ENCODE measurements around a stretch of chr18.

DNA sequence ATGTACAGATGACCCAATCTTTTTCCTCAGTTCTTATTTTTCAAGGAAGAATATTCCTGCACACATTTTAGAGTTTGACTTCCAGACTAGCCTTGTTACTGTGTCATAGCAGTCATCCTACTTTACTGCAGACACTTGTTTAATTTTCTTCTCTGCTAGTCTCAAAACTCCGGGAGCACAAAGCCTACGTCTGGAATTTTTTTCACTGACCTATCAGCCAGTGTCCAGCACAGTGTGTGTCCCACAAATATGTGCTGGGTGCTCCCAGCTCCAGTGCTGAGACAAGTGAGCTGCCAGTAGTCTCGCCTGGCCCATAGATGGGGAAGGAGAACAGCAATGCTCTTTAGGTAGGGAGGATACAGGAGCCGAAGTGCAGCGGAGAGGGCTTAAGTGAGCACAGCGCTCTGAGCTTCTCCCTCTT, 33.9 kb downstream of the ARHGAP28 start:
- PRO-cap: no peak

DNA sequence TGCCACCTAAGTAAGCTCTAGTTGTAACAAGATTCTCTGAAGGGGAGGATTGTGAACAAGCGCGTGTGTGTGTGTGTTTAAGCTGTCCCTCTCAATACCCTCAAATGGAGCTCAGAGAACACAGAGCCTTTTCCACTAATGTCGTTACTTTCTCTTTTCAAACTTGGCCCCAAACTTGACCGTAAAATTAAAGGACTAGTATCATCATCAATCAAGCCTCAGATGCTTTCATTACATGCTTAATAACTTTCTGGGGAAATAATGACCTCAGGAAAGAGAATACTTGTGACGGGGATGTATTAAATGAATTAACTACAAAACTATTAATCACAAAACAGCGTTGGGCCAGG, 155.8 kb downstream of the ARHGAP28 start:
- PRO-cap: no peak

- PRO-cap: no peak
Measured at GRCh38 chr18:7116129-7116767, 1.3 kb downstream of the LAMA1 start.

- PRO-cap: no peak
Measured at GRCh38 chr18:7127859-7128429, 10.3 kb upstream of the LAMA1 start.

- PRO-cap: no peak
Measured at GRCh38 chr18:7460440-7460662, 106.8 kb upstream of the PTPRM start.

GRCh38 chr18:7822495-7823070, 255.5 kb downstream of the PTPRM start:
- PRO-cap: no peak

- PRO-cap: no peak
Measured at GRCh38 chr18:7946449-7947294, 379.6 kb downstream of the PTPRM start.

DNA sequence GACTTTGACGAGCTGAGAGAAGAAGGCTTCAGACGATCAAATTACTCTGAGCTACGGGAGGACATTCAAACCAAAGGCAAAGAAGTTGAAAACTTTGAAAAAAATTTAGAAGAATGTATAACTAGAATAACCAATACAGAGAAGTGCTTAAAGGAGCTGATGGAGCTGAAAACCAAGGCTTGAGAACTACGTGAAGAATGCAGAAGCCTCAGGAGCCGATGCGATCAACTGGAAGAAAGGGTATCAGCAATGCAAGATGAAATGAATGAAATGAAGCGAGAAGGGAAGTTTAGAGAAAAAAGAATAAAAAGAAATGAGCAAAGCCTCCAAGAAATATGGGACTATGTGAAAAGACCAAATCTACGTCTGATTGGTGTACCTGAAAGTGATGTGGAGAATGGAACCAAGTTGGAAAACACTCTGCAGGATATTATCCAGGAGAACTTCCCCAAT, 400.4 kb downstream of the PTPRM start:
- PRO-cap: no peak

DNA sequence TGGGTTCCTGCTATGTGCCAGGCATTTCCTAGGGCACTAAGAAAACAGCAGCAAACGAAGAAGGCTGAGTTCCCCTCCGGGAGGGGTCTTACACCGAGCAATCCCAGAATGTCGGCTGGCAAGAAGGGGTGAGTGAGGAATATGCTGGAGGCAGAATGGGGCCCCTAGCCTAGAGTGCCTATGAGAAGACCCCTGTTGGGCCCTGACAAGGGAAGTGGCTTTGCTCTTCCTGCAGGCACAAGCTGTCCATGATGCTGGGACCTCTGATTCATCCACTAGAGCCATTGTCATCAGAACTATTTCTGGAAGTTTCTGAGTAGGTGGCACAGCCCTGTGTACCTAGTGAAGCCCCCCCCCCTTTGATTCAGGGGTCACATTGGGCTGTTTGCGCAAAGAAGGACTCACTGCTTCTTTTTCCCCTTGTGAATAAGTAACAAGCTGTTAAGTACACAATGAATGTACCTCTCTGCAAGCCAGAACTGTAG, 267.9 kb upstream of the RAB12 start:
- PRO-cap: bidirectional peak, plus-strand start outside the sequence, minus-strand start at position 277 of the sequence

- PRO-cap: bidirectional peak, plus-strand start at chr18:8341930, minus-strand start at chr18:8341611
Measured at GRCh38 chr18:8341820-8342410, 267.3 kb upstream of the RAB12 start.

DNA sequence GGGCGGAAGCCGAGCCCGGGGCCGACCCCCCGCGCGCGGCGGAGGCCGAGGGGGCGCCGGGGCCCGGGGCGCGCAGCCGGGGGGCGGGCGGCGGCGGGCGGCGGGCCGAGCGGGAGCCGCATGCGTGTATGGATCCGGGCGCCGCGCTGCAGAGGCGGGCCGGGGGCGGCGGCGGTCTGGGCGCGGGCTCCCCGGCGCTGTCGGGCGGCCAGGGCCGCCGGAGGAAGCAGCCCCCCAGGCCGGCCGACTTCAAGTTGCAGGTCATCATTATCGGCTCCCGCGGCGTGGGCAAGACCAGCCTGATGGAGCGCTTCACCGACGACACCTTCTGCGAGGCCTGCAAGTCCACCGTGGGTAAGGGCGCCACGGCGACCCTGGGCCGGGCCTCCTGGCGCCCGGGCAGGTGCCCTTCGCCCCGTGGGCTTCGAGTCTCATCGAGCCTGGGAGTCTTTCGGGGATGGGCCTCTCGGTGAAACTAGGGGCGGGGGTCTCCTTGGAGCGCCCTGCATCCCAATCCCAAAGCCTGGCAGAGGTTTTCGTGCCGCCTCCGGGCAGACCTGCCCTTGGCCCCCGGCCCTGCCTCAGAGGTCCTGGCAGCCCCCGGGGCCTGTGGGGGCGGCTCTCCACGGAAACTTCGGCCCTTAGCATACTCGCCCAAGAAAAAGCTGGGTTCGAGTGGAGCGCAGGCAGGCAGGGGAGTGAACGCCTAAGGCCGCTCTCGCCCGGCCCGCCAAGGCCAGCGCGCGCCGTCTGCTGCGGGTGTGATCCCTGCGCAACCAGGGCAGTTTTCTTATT, 560 bp downstream of the RAB12 start:
- PRO-cap: no peak

- PRO-cap: no peak
Measured at GRCh38 chr18:8610395-8610878, 1.2 kb downstream of the RAB12 start.

DNA sequence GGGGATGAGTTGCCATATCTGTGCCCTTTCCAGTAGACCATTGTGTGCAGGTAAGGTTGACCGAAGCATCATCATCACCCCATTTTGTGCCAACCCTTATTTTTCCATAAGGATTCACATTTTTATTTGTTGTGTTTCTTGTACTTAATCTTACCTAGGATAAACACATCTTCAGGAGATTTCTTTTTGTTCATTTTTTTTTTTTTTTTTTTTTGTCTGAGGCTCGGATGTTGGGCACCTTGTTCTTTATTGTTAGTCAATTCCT, 11.0 kb downstream of the MTCL1 start:
- PRO-cap: no peak

GRCh38 chr18:8783185-8783997, 78.0 kb downstream of the MTCL1 start:
- PRO-cap: no peak

GRCh38 chr18:8798607-8799329, 93.4 kb downstream of the MTCL1 start:
- PRO-cap: no peak

DNA sequence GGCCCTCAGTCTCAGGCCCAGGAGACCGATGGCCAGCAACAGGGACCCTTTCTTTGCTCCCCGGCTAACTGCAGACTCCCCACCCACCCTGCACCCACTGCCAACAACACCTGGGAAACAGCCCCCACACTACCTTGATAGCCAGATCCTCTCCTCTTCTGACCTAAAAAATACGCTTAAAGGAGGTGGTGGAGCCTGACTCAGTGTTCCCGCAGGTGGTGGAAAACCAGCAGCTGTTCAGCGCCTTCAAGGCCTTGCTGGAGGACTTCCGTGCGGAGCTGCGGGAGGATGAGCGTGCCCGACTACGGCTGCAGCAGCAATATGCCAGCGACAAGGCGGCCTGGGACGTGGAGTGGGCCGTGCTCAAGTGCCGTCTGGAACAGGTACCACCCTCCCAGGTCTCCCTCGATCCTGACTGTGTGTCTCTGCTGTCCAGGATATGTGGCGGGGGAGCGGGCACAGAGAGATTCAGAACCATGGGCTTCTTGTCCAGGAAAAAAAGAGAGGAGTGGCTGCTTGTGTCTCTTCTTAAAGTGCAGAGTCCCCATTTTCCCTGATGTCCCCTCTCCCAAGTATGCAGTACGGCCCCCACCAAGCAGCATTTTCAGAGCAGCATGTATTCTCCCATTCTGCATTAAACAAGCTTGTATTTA, 101.4 kb downstream of the MTCL1 start:
- PRO-cap: no peak

DNA sequence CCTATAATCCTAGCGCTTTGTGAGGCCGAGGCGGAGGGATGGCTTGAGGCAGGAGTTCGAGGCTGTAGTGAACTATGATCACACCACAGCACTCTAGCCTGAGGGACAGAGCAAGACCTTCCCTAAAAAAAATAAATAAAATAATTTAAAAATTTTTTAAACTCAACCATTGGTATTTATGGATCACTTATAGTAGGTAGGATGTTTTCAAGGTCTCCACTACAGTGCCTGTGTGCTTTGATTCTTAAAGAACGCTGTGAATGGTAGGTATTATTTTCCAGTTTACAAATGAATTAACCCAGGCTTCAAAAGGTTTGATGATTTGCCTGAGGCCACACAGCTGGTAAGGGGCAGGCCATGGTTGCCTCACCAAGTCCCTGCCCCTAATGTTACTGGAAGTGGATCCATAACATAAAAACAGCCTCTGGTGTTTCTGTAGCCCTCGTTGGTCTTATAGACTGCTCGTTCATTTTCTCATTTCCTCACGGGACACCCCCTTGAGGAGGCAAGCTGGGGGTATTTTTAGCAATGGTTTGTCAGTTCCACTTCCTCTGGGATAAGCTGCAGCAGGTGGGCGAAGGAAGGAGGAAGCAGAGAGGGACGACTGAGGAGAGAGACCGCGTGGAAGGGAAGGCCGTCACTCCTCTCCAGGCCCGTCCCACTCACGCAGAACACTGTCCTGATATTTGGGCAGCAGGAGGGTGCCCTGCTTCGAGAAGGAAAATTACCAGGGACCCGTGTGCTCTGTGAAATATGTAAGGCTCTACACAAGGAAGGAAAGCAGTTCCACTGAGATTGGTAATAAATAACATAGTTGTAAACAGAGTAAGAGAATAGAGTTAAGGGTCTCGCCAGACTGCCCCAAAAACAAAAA, 32.9 kb upstream of the NDUFV2 start:
- PRO-cap: no peak

- PRO-cap: no peak
Measured at GRCh38 chr18:9362811-9363349, 28.3 kb downstream of the TWSG1 start.

- PRO-cap: no peak
Measured at GRCh38 chr18:9422860-9423319, 52.4 kb upstream of the RALBP1 start.

DNA sequence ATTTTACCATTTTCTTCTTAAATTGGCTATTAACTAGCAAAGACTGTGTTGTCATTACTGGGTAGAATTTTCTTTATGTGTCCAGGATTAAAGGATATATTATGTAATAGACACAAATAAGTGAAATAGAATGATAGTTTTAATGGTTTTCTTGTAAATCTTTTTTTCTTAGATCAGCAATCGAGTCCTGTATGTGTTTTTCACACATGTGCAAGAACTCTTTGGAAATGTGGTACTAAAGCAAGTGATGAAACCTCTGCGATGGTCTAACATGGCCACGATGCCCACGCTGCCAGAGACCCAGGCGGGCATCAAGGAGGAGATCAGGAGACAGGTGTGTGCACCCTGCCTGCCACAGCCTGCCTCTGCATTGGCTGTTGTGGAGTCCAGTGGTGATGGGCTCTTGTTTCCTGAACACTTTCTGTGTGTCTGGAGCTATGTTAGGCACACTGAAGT, 49.1 kb downstream of the RALBP1 start:
- PRO-cap: no peak

Data from progenitor cell of endocrine pancreas (in vitro differentiated cells).